Cytotoxic T cell (primary cell): ENCODE measurements around the genes IDH3B, TMEM239 and DNAAF9.

GRCh38 chr20:2145969-2147076 is 44.7 kb downstream of the STK35 start:
- PRO-cap, 2 experiments = no peak in any of the 2 experiments

DNA sequence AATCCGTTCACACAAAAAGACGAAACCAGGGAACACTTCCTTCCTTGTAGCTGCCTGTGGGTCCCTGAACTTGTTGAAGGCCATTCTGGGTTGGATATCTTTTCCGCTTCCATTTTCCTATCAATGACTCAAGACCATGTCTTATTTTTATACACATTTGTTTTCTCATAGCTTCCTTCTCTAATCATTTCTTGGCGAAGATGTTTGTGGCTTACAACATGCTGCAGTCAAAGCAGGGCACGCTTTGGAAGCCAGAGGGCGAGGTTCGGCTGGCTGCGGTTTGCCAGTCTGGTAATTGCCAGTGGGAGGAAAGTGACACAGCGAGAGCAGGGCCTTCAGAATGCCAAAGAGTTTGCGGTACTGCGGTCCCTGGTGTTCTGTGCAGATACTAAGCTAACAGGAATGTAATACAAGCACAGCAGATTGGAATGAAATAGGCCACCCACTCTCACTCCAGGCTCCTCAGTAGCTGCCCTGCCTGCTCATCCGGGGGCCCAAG is 58.8 kb upstream of the TGM3 start:
- PRO-cap, 2 experiments = no peak in any of the 2 experiments

GRCh38 chr20:2299237-2299687 is 3.5 kb downstream of the TGM3 start:
- PRO-cap, 2 experiments = no peak in any of the 2 experiments

DNA sequence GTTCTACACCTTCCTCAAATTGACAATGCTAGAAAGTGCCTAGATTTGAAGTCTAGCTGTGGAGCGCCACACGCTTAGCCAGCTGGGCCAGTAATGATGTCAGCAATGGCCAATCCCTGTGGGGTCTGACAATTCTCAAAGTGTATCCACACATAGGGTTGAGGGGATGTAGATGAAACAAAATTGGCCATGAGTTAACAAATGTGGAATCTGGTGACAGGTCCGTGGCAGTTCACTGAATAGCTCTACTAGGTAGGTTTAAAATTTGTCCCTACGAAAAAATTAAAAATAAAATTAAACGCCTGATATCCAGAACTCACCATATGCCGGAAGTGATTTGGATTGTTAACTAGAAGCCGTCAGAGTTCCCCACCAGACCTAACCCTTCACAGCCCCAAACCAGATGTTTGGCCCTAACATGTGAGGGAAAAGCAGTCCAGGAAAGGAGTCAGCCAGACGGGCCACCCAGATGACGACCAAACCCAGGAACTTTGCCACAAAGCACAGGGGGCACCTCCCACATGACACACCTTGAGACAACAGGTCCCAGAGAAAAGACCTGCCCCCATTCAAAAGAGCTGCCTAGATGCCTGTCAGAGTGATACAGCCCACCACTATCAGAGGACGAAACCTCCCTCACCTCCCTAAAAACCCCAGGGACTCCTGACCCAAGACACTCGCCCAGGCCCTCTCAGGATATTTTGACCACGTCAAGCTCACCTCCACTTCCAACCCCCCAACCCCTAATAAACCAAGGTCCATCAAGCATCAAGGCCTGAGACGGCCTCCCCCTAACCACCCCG is 963 bp downstream of the ZNF343 start:
- PRO-cap, 2 experiments = no peak in any of the 2 experiments

DNA sequence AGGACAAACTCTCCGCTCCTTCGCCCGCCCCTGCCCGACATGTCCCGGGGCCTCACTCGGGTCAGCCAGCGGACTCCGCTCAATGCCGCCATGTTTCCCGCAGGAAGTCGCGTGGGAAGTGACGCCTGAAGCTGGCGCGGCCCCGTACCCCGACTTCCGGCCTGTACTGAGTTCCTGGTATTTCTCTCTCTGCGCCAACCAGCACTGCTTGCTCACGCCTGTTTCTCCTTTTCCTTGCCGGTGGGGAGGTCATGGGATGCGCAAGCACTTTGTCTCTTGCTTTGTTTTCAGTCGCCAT is at the start of gene IDH3B:
IDH3B (minus strand) TSS at position 120 of the 298 bp plus-strand sequence.
- PRO-cap, 2 experiments = peak in 2 of 2 experiments; most common plus-strand start position 234 of the sequence (in 2); most common minus-strand start position 96 of the sequence (in 2)

- PRO-cap, 2 experiments = no peak in any of the 2 experiments
Observed at GRCh38 chr20:2816037-2816622, at the start of gene TMEM239. TSS of gene TMEM239 (plus strand) at chr20:2816364.

DNA sequence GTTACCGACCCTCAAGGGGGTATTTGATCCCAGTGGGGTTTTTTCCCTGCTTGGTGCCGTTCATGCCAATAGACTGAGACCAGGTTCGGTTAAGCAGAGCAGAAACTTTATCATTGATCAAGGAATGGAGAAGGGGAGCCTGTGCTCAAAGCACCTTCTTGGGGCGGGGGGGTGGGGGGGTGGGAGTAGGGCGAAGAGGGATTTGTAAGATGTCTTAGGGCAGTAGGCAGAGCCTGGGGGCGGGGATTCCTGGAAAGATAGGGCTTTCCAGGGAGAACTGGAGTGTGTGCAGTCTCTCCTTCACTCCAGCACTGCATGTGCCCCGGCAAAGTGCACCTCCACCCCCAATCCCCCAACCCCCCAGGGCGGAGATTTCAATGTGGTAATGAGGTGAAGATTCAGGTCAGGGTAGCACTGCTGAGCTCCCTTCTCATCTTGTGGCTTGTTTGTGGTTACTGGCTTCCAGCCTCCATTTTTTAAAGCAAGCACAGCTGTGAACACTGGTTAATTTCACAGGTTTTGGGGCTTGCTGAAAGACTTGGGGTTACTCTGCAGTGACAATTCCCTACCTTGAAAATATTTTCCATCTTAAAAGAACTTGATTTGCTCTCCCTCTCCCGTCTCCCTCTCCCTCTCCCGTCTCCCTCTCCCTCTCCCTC is 5.9 kb downstream of the TMEM239 start:
- PRO-cap, 2 experiments = no peak in any of the 2 experiments

GRCh38 chr20:2875713-2876133 is 2.4 kb downstream of the PTPRA start:
- PRO-cap, 2 experiments = no peak in any of the 2 experiments

- PRO-cap, 2 experiments = no peak in any of the 2 experiments
Observed at GRCh38 chr20:2975233-2975994, 68.0 kb upstream of the GNRH2 start.

DNA sequence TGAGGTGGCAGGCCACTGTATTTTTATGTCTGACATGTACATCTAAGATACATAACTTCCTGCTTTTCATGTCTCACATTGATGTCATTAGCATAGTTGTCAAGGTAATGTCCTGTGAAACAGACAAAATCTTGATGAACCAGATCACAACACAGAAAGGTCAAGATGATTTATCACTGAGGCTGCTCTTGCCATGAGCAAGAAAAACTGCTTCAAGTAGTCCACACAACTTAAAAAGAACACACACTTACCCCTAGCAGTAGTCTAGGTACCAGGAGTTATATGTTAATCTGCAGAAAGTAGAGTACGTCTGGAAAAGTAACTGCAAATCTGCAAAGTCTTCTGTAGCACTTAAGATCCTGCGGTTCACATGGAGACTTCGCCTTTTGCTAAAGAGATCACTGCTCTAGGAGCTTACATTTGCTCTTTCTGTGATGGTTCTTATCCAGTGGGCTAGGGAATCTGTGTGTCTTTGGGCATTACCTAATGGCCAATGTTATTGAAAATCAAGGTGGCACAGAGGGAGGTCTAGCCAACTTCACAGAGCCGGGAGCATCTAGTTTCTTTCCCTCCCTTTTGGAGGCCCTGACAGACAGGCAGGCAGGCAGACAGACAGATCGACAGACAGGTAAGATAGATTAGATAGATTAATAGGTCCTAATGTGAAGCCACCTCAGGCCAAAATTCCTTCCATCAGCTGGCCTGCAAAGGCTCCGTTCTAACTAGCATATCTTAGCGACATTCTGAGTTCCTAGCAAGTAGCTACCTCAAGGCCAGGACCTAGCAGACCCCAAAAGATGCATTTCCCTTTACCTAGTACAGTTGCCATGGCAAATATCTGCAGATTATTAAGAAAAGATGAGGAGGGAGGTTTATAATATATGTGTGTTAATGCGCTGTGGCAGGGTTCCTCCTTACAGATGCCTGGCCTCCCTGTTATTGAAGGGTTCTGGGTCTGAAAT is 49.8 kb upstream of the GNRH2 start:
- PRO-cap, 2 experiments = no peak in any of the 2 experiments

- PRO-cap, 2 experiments = no peak in any of the 2 experiments
Observed at GRCh38 chr20:2996847-2997457, 46.5 kb upstream of the GNRH2 start.

DNA sequence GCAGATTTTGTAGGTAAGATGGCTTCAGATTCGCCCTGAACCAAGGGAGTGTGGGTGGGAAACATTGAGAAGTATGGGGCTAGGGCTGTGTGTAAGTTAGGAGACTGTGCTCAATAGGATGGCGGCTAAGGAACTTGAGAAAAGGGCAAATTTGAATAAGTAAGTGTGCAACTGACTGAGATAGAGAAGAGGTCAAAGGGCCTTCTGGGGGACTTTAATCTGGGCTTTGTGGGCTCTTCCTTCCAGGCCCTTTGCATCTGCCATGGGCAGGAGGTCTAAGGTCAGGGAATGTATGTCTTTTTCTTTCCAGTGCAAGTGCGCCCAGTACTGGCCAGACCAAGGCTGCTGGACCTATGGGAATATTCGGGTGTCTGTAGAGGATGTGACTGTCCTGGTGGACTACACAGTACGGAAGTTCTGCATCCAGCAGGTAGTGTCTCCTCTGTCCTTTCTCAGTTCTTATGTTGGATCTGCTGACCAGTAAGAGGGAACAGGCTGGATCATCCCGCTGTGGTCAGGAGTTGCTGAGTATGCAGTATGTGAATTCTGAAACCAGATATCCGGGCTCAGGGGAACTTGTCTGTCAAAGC is 22.3 kb upstream of the GNRH2 start:
- PRO-cap, 2 experiments = no peak in any of the 2 experiments

- PRO-cap, 2 experiments = no peak in any of the 2 experiments
Observed at GRCh38 chr20:3070962-3071513, 382 bp upstream of the OXT start.

GRCh38 chr20:3164450-3165380 is 5.0 kb upstream of the FASTKD5 start:
- PRO-cap, 2 experiments = peak in 1 of 2 experiments; most common plus-strand start chr20:3165085 (in 1); most common minus-strand start chr20:3165082 (in 1)

- PRO-cap, 2 experiments = no peak in any of the 2 experiments
Observed at GRCh38 chr20:3168091-3169076, 5.0 kb downstream of the LZTS3 start.

DNA sequence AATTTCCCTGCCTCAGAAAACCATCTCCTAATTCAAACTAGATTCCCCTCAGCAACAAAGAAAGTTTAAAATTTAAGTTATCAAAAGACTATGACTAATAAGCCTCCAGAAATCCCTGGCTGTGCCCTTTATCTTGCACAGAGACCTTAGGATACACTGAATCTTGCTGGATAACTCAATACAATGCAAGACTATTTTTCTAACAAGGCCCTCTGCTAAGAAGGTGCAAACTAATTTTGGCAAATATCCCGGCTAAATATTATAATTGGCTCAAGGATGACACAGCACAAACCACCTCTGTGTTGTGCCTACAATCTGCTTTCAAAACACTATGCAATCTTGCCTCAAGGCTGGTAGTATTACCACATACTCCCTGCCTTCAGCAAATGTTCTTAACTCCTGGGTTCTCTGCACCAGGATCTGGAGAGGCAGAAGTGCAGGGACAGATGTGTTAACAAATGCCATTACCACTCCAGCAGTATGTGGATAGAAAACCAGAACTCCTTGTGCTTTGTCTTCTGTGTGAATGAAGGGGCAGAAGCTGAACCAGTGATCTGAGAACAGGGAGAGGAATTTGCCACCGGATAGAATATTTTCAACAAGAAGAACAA is 74.0 kb upstream of the SLC4A11 start:
- PRO-cap, 2 experiments = no peak in any of the 2 experiments

- PRO-cap, 2 experiments = peak in 2 of 2 experiments; most common plus-strand start chr20:3408075 (in 2); most common minus-strand start chr20:3407916 (in 2)
Observed at GRCh38 chr20:3407279-3408378, at the start of gene DNAAF9. TSS of gene DNAAF9 (minus strand) at chr20:3407669.

DNA sequence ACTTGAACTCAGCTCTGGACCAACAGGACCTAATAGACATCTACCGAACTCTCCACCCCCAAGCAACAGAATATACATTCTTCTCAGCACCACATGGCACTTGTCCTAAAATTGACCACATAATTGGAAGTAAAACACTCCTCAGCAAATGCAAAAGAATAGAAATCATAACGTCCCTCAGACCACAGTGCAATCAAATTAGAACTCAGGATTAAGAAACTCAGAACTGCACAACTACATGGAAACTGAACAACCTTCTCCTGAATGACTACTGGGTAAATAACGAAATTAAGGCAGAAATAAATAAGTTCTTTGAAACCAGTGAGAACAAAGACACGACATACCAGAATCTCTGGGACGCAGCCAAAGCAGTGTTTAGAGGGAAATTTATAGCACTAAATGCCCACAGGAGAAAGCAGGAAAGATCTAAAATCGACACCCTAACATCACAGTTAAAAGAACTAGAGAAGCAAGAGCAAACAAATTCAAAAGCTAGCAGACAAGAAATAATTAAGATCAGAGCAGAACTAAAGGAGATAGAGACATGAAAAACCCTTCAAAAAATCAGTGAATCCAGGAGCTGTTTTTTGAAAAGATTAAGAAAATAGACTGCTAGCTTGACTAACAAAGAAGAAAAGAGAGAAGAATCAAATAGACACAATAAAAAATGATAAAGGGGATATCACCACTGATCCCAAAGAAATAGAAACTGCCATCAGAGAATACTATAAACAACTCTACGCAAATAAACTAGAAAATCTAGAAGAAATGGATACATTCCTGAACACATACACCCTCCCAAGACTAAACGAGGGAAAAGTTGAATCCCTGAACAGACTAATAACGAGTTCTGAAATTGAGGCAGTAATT is 54.0 kb downstream of the ATRN start:
- PRO-cap, 2 experiments = no peak in any of the 2 experiments

DNA sequence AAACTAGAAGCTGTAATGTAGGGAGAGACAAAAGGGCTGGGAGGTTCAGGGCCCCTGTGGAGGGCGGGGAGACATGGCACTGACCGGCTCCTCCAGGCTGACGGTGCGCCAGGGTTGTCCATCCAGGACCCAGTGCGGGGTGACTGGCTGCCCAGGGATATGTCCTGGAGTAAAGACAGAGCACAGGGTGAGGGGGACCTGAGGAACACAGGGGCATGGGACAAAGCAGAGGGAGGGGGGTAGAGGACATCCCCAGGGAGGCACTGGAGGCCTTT is 2.5 kb downstream of the ADAM33 start:
- PRO-cap, 2 experiments = no peak in any of the 2 experiments

DNA sequence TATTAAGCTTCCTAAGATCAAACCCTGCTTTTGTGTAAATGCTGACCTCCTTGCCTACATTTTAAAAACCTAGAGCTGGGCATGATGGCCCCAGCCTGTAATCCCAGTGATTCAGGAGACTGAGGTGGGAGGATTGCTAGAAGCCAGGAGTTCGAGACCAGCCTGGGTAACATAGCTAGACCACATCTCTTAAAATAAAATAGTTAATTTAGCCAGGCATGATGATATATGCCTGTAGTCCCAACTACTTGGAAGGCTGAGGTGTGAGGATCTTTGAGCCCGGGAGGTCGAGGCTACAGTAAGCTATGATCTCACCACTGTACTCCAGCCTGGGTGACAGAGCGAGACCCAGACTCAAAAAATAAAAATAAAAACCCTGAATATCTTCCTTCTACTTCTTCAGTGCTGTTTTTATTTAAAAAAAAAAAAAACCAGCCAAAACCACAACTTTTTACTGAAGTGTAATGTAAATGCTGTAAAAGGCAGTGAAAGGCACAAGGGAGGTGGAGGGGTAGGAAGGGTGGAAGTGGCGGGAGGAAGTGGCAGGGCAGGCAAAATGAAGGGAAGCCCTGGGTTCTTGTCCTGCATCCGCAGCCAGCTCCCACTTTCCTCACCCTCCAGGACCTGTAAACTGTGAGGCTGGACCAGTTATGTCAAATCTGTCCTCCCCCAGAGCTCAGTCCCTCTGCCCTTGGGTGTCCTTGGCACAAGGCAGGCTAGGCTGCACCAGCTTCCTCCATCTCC is 14.0 kb upstream of the PANK2 start:
- PRO-cap, 2 experiments = no peak in any of the 2 experiments